ENCODE data around the genes SPTA1 and PYDC5.

- PRO-cap: no peak
- RAMPAGE, long total RNA, 3 experiments: no peak in any of the 3 experiments
These were observed 3.5 kb downstream of the NES start for GRCh38 chr1:156673643-156674230.

- PRO-cap: no peak
- RAMPAGE, long total RNA, 3 experiments: no peak in any of the 3 experiments
These were observed 12.3 kb downstream of the CRABP2 start for GRCh38 chr1:156692708-156693861.

DNA sequence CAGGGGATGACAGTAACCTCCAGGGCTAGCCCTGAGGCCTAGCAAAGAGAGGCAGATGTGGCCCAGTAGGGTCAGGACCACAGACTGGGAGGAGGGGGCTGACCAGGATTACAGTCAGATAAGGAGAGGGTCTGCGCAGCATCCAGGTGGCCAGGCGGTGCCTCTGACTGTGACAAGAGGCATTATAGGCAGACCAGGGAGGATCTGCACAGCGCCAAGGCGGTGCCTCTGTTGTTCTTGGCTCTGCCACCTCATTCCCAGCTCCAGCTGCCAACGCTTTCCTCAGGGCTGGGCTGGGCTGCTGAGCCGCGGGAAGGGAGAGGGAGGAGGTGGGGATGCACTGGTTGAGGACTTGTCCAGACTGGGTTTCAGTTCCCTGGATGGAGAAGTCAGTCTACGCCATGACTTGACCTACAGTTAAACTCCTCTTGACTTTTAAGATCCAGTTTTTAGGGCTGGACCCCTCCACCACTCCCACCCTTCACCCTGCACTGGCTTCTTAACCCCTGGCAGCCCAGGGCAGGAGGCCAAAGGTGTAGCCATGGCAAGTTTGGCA is 4.4 kb upstream of the CRABP2 start:
- PRO-cap: no peak
- RAMPAGE, long total RNA, 3 experiments: no peak in any of the 3 experiments

GRCh38 chr1:157013507-157014326 is 31.8 kb downstream of the ARHGEF11 start:
- PRO-cap: no peak
- RAMPAGE, long total RNA, 3 experiments: no peak in any of the 3 experiments

DNA sequence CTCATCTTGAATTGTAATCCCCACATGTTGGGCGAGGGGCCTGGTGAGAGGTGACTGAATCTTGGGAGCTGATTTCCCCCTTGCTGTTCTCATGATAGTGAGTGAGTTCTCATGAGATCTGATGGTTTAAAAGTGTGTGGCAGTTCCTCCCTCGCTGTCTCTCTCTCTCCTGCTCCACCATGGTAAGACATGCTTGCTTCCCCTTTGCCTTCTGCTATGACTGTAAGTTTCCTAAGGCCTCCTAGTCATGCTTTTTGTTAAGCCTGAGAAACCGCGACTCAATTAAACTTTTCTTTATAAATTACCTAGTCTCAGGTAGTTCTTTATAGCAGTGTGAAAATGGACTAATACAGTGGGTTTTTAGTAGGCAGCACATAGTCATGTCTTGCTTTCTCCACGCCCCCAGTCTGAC is 10.2 kb upstream of the ARHGEF11 start:
- PRO-cap: no peak
- RAMPAGE, long total RNA, 3 experiments: no peak in any of the 3 experiments

- PRO-cap: no peak
- RAMPAGE, long total RNA, 3 experiments: no peak in any of the 3 experiments
These were observed 16.7 kb upstream of the ETV3 start for GRCh38 chr1:157154869-157155393.

DNA sequence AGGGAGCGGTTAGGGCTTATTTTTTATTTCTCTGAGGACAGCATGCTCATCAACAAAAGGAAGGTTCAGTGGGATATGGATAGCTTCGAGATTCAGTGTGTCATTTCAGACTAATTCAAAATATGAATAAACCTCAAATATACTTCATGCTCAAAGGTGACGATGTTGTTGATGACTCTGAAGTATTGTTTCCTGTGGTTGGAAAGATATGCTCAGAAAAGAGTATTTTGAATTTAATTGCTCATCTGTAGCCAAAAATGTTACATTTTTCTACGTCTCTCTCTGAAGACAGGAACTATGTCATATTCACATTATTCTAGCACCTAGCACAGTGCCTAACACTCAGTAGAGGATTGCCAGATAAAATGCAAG is 1.8 kb upstream of the FCRL3 start:
- PRO-cap: no peak
- RAMPAGE, long total RNA, 3 experiments: no peak in any of the 3 experiments

DNA sequence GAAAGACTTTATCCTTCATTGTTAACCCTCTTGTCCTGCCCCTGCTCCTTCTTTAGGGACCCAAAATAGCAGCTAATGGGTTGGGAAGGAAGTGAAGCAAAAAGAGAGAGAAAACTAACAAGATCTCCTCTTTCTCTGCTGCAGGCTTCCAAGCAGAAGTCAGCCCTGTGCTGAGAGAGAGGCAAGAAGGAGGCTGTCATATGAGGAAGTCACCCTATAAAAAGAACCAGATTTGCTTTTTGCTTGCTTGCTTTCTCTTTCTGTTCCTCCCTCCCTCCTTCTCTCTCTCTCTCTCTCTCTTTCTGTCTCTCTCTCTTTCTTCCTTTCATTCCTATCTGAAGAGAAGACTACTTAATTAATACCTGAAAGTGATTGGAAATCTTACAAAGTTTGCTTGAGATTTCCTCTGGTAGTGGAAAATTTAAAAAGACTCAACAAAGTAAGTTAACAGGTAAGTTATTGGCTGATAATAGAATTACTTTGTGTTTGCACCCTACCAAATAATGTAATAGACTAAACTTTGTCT is 7.9 kb upstream of the CD5L start:
- PRO-cap: no peak
- RAMPAGE, long total RNA, 3 experiments: no peak in any of the 3 experiments

DNA sequence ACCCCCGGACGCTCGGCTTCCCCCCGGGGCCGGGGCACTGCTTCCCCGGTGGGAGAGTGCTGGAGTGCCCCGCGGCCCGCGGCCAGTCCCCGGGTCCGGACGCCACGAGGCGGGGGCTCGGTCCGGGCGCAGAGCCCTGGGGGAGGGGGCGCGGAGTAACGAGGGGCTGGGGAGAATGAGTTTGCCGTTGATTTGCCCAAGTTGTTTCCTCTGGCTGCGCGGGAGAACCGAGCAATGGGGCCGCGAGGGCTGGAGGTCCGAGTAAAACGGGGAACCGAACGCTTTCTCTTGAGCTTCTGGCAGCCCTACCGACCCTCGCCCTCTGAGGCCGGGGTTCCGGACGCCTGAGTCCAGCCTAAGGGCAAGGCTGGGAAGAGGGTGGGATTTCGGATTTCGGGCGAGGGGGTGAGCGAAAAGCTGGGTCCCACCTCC is 317 bp downstream of the KIRREL1 start:
- PRO-cap: no peak
- RAMPAGE, long total RNA, 3 experiments: no peak in any of the 3 experiments

DNA sequence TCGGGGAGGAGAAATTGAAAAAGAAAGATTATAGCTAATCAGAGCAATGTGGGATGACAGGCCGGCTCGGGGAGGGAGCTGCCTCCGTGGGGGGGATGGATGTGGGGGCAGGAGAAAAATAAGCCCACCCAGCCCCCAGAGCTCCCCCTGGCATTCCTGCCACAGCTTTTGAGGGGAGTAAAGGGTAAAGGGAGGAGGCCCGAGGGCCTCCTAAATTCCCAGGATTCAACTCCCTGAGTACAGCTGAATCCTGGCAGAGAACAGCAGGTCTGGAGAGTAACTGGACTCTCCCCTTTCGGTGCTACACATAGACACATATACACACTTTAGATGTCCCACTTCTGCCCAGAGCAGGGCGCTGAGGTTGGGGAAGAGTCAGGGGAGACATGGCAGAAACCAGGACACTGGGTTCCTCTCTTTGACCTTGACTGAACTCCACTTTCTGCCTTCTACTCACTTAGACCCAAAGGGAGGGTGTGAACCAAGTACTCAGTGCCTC is 3.0 kb downstream of the KIRREL1 start:
- PRO-cap: no peak
- RAMPAGE, long total RNA, 3 experiments: no peak in any of the 3 experiments

GRCh38 chr1:158011336-158012130 is 18.1 kb downstream of the KIRREL1 start:
- PRO-cap: no peak
- RAMPAGE, long total RNA, 3 experiments: no peak in any of the 3 experiments

DNA sequence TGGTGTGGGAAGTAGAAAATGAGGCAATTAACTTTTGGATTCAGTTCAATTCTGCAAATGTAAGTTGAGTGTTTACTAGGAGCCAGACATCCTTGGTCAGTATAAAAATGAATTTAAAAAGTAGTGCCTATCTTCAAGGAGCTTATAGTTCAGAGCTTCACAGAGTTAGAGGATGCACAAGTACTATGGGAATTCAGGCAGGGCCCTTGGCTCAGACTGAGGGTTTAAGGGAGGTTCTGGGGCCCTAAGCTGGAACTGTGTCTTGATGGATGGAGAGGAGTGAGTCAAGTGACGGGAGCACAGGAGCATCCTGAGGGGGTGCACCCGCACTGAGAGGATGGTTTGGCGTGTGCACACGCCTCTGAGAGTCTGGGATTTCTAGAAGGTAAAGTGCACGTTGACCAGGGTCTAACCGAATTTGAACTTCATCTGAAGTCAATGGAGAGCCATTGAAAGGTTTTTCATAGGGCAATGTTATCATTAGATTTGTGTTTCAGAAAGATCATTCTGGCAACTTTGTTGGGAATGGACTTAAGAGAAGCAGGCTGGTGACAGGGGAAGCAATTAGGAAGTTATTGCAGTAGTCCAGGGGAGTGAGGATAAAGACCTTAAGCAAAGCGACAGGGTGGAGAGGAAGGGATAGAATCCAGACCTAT is 55.8 kb downstream of the KIRREL1 start:
- PRO-cap: no peak
- RAMPAGE, long total RNA, 3 experiments: start-site peak on the plus strand in 1 of 3 experiments, centred at position 399 of the sequence, 9 reads per replicate

- PRO-cap: no peak
- RAMPAGE, long total RNA, 3 experiments: no peak in any of the 3 experiments
These were observed 10.2 kb downstream of the SMIM42 start for GRCh38 chr1:158117704-158118528.

DNA sequence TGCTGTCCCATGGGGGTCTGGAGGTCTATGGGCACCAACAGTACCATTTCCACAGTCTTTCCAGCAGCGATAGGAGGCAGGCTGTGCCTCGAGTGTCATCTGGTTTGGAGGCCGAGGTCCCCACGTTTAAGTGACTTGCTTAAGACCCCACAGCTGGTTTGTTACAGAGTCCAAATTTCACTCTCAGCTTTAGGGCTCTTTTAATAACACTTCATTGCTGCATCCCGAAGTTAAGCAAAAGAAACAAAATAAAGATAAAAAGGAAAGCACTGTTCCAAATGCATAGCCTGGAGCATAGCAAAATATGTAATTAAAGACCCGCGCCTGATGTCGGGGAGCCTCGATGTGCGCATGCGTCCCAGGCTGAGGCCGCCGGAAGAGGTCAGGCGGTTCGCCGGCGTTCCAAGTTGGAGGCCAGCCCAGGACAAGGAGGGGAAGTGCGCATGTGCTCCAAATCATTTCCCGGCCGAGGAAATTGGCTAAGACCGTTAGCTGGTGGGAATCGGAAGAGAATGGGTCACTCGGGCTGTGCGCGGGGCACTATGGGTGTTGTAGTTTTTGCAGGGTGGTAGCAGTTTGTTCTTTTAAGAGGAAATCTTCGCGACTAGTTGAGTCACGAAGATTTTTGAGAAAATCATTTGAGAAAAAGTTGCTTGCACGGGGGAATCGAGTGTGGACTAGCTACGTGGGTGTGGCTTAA is 21.4 kb upstream of the SMIM42 start:
- PRO-cap: no peak
- RAMPAGE, long total RNA, 3 experiments: no peak in any of the 3 experiments

DNA sequence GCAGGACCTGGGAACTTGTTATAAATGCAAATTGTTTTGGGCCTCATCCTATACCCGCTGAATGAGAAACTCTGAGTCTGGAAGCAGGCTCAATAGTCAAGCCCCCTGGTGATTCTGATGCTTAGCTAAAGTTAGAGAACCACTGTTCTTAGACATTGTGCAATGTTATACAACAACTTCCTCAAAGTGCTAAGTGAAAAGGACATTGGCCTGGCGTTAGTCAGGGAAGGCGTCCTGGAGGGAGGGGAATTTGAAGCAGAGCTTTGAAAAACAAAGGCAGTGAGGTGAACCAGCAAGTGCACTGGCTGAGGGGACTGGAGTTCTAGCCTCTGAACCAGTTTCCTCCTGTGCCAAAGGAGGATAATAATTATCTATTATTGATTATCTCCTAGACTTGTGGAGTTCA is 5.1 kb downstream of the CD1D start:
- PRO-cap: no peak
- RAMPAGE, long total RNA, 3 experiments: no peak in any of the 3 experiments

GRCh38 chr1:158285580-158286511 is 3.9 kb upstream of the CD1C start:
- PRO-cap: no peak
- RAMPAGE, long total RNA, 3 experiments: no peak in any of the 3 experiments

DNA sequence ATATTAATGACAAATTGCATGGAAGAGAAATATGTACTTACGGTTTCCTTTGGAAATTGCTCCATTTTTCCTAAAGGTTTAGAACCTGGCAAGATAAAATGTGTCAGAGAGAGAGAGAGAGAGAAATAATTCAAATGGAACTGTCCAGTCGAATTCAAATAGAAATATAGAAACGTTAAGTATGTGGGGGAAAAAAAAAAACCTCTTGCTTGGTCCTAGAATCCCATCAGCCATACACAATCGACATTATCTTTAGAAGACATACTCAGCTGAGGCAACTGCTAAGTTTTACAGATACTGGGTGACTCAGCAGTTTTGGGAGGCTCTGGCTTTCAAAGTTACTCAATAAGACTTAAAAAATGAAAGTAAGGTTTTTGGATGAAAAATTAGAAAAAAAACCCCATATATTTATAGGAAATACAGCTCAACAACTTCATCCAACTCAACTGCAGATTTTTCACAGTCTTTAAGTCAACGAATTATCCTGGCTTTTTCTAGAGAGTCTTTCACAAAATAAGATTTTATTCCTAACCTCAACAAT is at the start of gene SPTA1:
Gene SPTA1 (minus strand): TSS at position 263 of the 541 bp plus-strand sequence.
- PRO-cap: no peak
- RAMPAGE, long total RNA, 3 experiments: no peak in any of the 3 experiments

DNA sequence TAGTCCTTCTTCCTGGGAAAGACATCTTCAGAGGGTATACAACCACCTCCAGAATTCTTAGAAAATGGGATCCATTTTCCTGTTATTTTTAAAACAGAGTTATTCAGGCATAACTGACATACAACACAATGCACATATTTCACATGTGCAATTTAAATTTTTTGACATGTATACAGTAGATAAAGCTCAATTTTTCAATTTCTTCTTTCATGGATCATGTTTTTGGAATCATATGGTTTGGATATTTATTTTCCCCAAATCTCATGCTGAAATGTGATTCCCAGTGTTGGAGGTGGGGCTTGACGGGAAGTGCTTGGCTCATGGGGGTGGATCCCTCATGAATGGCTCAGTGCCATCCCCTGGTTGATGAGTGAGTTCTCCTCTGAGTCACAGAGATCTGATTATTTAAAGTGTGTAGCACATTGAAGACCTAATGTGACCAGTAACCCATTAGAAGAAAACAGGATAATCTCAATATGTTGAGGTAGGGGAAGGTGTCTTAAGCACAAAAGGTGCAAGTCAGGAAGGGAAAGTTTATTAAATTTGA is 2.0 kb downstream of the PYDC5 start:
- PRO-cap: no peak
- RAMPAGE, long total RNA, 3 experiments: no peak in any of the 3 experiments

GRCh38 chr1:159002452-159003000 is at the start of gene PYDC5:
Gene PYDC5 (minus strand): TSS chr1:159002751.
- PRO-cap: no peak
- RAMPAGE, long total RNA, 3 experiments: no peak in any of the 3 experiments

DNA sequence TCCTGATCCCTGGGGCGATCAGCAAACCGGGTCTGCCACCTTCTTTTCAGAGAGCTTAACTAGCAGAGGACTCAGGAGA is 93 bp downstream of the AIM2 start:
- PRO-cap: no peak
- RAMPAGE, long total RNA, 3 experiments: no peak in any of the 3 experiments

All from tibial nerve (tissue), 3 donors.